ENCODE measurements around the gene ADNP.

- PRO-cap = no peak
Observed at GRCh38 chr20:50154193-50154864, 806 bp upstream of the PEDS1 start.

DNA sequence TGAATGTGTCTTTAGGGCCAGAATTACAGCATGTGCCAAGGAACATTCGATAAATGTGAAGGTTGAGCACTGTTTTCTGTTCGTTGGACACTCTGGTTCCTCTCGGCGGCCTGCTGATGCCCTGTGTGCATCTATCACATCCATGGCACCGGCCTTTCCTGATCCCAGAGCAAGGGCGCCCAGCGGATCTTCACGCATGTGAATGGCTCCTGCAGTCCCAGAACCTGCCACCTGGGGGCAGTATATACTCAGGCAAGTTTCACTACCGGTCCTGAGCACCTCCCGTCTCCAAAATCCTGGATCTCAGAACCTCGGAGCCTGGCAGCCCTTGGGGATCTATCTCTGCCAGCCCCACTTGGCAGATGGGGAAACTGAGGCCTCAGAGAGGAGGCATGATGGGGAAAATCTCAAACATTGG is 4.4 kb upstream of the CEBPB start:
- PRO-cap = no peak

DNA sequence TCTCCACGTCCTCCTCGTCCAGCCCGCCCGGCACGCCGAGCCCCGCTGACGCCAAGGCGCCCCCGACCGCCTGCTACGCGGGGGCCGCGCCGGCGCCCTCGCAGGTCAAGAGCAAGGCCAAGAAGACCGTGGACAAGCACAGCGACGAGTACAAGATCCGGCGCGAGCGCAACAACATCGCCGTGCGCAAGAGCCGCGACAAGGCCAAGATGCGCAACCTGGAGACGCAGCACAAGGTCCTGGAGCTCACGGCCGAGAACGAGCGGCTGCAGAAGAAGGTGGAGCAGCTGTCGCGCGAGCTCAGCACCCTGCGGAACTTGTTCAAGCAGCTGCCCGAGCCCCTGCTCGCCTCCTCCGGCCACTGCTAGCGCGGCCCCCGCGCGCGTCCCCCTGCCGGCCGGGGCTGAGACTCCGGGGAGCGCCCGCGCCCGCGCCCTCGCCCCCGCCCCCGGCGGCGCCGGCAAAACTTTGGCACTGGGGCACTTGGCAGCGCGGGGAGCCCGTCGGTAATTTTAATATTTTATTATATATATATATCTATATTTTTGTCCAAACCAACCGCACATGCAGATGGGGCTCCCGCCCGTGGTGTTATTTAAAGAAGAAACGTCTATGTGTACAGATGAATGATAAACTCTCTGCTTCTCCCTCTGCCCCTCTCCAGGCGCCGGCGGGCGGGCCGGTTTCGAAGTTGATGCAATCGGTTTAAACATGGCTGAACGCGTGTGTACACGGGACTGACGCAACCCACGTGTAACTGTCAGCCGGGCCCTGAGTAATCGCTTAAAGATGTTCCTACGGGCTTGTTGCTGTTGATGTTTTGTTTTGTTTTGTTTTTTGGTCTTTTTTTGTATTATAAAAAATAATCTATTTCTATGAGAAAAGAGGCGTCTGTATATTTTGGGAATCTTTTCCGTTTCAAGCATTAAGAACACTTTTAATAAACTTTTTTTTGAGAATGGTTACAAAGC is 1.4 kb downstream of the CEBPB start:
- PRO-cap = bidirectional peak, plus-strand start at position 560 of the sequence, minus-strand start at position 363 of the sequence; bidirectional peak, plus-strand start at position 717 of the sequence, minus-strand start at position 687 of the sequence

- PRO-cap = no peak
Observed at GRCh38 chr20:50275962-50276941, 85.6 kb downstream of the CEBPB start.

DNA sequence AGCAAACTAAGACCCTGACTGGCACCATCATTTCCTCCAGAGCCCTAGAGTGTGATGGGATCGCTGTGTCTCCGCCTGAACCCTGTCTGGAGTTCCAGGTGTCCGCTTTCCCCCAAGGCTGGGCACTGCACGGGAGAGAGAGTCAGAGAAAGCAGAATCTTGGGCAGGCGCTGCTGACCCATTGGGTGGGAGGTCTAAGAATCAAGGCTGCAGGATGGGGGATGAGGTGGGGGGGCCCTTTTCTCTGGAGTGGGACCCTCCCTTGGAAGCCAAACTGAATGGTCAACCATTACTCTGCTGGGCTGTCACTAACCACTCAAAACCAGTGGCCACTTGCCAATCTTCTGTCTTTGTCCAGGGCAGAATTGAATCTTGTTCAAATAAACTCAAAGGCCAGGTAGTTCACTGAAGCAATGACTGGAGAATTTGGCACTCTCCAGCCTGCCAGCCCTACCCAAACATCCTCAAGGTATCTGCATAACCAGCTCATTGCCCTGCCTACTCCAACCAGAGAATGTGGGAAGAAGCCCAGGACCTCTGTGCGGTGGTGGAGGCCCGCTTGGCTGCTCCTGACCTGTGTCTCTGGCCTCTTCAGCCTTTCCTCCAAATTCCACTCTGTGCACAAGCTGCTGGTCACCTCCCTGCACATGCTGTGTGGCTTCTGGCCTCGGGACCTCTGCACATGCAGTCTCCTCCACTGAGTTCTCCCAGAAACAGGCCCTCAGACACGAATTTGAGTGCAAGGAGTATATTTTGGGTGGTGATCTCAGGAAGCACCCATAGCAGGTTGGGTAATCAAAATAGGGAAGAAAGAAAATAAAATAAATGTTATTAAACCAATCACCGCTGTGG is 141.2 kb downstream of the CEBPB start:
- PRO-cap = no peak

GRCh38 chr20:50347210-50347629 is 156.6 kb downstream of the CEBPB start:
- PRO-cap = no peak

DNA sequence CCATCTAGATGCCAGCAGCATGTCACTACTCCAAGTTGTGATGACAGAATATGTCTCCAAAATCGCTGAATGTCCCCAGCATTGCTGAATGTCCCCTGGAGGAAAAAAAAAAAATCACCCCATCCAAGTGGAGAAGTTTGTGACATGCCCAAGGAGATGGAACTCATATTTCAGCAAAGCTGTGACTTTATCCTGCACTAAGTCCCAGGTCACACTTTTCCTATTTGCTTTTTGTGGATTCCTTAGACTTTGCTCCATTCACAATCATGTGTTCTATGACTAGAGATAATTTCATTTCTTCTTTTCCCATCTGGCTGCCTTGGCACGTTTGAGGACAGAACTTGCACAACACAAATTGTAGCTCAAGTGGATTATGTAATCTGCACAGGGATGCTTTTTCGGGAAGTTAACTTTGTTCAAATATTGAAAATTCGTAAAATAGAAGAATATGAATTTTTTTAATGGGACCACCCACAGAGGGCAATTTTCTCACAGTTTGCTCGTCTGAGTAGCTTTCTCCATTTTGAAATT is 100.7 kb upstream of the PTPN1 start:
- PRO-cap = no peak

- PRO-cap = no peak
Observed at GRCh38 chr20:50511625-50511988, 1.4 kb downstream of the PTPN1 start.

DNA sequence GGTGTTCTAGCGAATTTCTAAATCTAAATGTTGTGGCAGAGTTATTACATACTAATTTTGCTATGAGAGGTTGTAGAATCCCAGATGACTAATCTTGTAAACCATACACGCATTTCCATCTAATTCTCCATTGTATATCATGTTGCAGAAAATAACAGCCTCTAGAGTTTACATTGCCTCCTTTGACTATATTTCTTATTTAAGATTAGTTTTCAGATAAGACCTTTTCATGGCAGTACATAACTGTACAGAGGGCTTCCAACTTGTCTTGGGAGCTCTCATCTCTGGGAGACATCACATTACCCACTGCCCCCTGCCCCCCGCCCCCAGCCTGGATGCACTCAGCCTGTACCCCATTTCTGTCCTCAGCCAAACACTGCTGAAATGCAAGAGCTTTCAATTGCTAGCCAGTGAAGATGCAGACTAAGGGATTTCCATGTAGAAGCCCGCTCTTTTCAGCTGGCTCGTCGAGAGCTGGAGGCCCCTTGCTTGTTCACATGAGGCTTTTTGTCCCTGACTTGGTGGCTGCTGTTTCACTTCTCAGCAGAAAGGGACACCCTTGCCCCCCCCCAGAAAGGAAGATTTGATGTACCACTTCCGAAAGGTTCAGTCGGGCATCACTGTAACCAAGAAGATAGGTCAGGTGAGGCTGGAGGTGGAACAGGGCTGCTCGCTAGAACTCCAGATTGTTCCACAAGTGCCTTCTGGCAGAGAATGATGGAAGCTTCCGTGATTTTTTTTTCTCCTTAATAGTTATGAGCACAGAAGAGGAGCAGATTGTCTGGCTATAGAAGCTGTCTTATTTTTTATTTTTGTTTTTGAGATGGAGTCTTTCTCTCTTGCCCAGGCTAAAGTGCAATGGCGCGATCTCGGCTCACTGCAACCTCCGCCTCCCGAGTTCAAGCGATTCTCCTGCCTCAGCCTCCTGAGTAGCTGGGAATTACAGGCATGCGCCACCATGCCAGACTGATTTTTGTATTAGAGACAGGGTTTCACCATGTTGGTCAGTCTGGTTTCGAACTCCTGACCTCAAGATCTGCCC is 23.3 kb downstream of the PTPN1 start:
- PRO-cap = no peak

- PRO-cap = no peak
Observed at GRCh38 chr20:50586126-50587104, 76.2 kb downstream of the PTPN1 start.

GRCh38 chr20:50673207-50674300 is 17.8 kb downstream of the RIPOR3 start:
- PRO-cap = no peak

- PRO-cap = no peak
Observed at GRCh38 chr20:50680119-50681002, 11.0 kb downstream of the RIPOR3 start.

DNA sequence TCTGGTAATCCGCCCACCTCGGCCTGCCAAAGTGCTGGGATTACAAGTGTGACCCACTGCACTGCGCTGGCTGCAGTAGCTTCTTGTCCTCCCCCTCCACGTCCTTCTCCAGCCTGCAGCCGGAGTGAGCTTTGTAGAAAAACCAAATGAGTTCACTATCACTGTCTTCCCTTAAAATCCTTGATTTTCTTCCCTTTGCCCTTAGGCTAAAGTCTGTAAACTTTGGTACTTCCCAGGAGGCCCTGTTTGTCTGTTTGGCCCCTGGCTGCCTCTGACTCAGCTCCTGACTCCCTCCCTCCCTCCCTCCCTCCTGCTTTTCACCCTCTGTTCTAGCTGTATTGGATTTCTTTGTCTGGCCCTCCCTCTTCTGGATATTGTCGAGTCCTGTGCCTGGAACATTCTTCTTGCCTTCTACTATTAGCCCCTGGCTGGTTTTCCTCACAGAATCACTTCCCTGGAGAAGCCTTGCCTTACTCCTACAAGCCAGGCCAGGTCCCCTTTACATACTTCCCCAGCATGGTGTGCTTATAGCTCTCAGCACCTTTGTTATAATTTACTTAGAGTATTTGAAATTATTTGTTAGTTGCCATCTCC is 13.1 kb downstream of the PARD6B start:
- PRO-cap = no peak

DNA sequence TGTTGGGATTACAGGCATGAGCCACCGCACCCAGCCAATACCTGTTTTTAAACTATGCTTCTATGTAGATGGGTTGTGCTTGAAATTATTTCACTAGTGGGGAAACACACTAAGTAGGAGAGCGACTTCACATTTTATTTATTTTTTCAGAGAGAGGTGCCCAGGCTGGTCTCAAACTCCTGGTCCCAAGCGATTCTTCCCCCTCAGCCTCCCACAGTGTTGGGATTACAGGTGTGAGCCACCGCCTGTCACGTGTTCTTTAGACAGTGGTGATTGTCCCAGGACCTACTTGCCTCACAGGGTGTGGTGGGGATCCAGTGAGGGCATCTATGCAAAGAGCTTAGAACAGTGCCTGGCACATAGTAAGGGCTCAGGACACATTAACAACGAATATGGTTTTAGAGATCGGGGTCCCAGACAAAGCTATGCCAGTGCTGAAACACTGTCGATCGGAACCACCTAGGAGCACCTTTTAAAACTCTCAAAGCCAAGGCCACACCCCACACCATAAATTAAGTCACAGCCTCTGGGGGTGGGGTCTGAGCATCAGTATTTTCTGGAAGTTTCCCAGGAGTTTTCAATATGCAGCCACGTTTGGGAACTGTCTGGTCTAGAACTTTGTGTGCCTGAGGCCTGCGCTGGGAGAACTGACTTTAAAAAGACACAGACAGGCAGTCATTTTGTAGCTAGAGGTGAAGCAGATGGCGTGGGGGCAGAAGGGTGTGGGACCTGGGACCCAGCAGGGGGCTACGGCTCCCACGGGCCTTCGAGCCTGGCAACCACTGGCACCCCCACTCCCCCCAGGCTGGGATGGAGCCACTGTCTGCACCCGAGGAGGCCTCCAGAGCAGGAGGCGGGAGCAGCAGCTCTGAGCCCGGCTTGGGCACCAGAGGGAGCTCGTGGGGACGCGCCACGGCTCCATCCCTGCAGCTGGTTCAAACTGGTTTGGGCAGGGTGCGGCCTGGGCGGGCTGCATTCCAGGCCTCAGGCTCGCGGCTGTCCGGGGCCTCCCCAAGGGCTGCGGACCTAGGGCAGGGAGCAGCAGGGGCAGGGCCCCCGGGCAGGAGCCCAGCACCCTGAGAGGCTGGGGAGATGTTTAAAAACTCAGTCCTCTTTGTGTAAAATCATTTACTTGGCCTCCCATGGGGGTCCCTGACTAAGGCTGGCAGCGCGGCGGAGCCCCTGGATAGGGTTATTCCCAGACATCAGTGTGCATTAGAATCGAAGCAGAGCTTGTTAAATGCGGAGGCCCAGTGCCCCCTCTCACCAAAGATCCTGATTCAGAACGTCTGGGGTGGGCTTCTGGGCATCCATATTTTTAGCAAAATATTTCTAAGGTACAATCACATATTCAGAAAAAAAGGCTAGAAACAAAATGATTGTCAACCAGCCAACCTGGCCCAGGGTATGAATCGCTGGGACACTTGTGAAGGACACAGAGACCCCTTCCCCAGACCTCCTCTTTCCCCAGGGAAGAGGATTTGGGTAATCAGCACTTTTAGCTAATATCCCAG is 4.4 kb upstream of the BCAS4 start:
- PRO-cap = unidirectional peak, plus-strand start at position 973 of the sequence

DNA sequence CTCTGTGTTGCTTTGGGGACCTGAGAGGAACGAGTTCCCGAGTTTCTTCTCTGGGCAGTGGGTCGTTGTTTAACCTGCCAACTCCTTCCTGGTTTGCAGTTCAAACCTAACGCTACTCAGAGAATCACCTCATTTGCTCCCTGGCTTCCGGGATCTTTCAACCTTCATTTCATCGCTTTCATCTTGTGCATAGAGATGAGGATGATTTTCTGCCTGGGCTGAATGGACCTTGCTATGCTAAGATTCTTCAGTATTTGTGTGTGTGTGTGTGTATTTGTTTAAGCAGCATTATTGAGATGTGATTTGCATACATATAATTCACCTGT is 9.9 kb downstream of the BCAS4 start:
- PRO-cap = no peak

DNA sequence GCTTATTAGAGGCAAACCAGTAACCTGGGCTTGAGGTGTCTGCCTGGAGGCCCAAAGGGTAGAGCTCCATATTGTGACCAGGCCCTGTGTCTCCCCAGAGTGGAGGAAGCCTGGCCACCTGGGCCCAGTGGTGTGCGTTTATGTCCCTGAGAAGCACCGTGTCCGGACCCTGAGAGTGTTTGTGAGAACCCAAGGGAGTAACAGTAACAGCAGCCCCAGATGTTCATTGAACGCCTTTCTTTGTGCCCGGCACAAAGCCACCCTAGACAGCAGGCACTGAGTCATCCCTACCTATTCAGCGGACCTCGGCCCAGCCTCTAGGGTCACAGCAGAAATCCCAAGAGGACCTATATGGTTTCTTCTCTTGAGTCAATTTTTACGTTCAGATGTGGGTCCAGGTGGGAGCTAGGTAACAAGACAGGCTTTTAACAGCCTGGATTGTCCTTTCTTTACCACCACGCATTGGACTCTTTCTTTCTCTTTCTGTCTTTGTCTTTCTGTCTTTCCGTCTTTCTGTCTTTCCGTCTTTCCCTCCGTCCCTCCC is 24.5 kb downstream of the BCAS4 start:
- PRO-cap = no peak

GRCh38 chr20:50927518-50928406 is 3.5 kb downstream of the ADNP start:
- PRO-cap = no peak

GRCh38 chr20:50930788-50931549 is at the start of gene ADNP:
ADNP (minus strand) TSS chr20:50931437.
- PRO-cap = unidirectional peak, plus-strand start at chr20:50930877; bidirectional peak, plus-strand start at chr20:50931717, minus-strand start at chr20:50931414

- PRO-cap = no peak
Observed at GRCh38 chr20:51200028-51200346, 177.1 kb upstream of the KCNG1 start.

GRCh38 chr20:51365799-51366930 is 176.4 kb downstream of the NFATC2 start:
- PRO-cap = no peak